Measurements from ENCODE around the genes ATRIP, TMEM89, ARIH2 and USP19.

- RRBS = no CpG with 5 or more reads among the region's 19 CpGs
Observed at GRCh38 chr3:48420513-48421136, 9.3 kb downstream of the PLXNB1 start.

GRCh38 chr3:48423344-48423730 is 6.5 kb downstream of the PLXNB1 start:
- RRBS = 93% methylated on average over 4 of the region's 15 CpGs

GRCh38 chr3:48445941-48447270 is at the start of gene ATRIP:
Gene ATRIP, plus strand, starts transcription at chr3:48446737.
- RRBS = 1% methylated on average over 33 of the region's 102 CpGs

DNA sequence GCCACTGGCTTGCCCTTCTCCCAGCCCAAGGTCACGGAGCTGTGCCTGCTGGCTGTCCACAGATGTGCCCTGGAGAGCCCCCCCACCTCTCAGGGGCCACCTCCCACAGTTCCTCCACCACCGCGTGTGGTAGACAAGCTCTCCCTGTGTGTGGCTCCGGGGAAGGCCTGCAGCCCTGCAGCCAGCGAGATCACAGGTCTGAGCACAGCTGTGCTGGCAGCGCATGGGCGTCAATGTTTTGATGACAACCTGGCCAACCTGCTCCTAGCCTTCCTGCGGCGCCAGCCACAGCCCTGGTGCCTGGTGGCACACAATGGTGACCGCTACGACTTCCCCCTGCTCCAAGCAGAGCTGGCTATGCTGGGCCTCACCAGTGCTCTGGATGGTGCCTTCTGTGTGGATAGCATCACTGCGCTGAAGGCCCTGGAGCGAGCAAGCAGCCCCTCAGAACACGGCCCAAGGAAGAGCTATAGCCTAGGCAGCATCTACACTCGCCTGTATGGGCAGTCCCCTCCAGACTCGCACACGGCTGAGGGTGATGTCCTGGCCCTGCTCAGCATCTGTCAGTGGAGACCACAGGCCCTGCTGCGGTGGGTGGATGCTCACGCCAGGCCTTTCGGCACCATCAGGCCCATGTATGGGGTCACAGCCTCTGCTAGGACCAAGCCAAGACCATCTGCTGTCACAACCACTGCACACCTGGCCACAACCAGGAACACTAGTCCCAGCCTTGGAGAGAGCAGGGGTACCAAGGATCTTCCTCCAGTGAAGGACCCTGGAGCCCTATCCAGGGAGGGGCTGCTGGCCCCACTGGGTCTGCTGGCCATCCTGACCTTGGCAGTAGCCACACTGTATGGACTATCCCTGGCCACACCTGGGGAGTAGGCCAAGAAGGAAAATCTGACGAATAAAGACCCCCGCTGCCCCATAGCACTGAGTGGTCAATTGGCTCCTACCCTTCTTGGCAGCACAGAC is 973 bp downstream of the TREX1 start:
- RRBS = no CpG with 5 or more reads among the region's 22 CpGs

GRCh38 chr3:48479109-48479818 is 13.2 kb downstream of the TREX1 start:
- RRBS = 2% methylated on average over 2 of the region's 17 CpGs

DNA sequence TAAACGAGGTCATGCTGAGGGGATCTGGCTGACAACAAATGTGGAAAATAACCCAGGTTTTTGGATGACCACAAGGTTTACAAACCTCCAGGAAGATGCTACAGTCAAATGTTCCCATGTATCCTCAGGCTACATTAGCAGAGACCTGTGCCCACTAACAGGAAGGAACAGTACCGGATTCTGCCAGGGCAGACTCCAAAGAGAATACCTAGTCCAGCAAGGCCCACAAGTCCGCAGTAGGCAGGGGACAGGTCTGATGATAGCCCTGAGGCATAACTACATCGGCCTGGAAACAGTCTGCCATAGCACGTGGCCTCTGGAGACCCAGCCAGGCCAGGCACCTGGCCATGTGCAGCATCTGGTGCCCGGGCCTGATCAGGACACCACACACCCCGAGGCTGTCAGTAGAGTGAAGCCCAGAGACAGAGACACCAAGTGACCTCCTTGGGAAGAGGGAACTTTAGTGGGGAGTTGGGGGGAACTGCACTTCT is 1.4 kb downstream of the SHISA5 start:
- RRBS = no CpG with 5 or more reads among the region's 7 CpGs

DNA sequence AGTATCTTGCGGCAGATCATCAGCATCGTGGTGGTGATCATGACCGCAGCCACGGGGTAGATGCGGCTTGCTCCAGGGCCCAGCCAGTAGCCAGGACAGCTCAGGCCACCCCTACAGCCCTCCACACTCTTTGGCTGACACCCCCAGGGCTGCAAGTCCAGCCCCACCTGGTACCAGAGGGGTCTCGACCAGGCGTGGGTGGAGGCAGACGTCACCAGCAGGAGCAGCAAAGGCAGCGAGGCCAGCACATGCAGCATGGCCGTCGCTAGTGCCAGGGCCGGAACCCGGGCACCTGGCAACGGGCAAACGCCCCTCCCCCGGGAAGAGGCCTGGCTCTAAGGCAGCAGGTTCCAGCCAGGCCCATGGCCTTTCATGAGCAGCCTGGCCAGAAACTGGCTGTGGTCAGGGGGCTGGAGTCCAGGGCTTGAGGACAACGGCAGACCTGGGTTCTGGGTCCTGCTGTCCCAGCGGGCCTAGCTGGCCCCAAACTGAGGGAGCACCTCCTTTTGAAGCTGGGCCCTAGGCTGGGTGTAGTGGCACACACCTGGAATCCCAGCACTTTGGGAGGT is at the start of gene TMEM89:
TMEM89 (minus strand) TSS at position 270 of the 569 bp plus-strand sequence.
- RRBS = no CpG with 5 or more reads among the region's 18 CpGs

GRCh38 chr3:48634487-48635352 is 541 bp downstream of the SLC26A6 start:
- RRBS = 1% methylated on average over 18 of the region's 48 CpGs

GRCh38 chr3:48661574-48662536 is 831 bp downstream of the CELSR3 start:
- RRBS = 6% methylated on average over 52 of the region's 82 CpGs

GRCh38 chr3:48692312-48692733 is 6.6 kb upstream of the NCKIPSD start:
- RRBS = no CpG with 5 or more reads among the region's 1 CpG

GRCh38 chr3:48739011-48739825 is 22.2 kb upstream of the IP6K2 start:
- RRBS = no CpG with 5 or more reads among the region's 13 CpGs

GRCh38 chr3:48918565-48919372 is at the start of gene ARIH2:
Gene ARIH2, plus strand, starts transcription at chr3:48918842.
- RRBS = 2% methylated on average over 60 of the region's 101 CpGs

GRCh38 chr3:48952302-48952897 is 33.8 kb downstream of the ARIH2 start:
- RRBS = no CpG with 5 or more reads among the region's 1 CpG

DNA sequence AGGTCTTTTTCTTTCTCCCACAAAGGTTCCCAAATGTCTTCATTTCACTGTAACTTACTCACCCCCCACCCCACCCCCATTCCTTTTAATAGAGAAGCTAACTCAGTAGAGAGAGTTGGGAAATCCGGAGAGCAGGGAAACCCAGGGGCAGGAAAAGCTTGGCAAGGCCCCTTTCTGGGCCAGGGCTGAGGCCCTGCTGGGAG is 1.5 kb upstream of the DALRD3 start:
- RRBS = no CpG with 5 or more reads among the region's 1 CpG

- RRBS = no CpG with 5 or more reads among the region's 2 CpGs
Observed at GRCh38 chr3:49063150-49063632, 30.7 kb downstream of the QRICH1 start.

- RRBS = no CpG with 5 or more reads among the region's 6 CpGs
Observed at GRCh38 chr3:49069328-49069875, 24.5 kb downstream of the QRICH1 start.

DNA sequence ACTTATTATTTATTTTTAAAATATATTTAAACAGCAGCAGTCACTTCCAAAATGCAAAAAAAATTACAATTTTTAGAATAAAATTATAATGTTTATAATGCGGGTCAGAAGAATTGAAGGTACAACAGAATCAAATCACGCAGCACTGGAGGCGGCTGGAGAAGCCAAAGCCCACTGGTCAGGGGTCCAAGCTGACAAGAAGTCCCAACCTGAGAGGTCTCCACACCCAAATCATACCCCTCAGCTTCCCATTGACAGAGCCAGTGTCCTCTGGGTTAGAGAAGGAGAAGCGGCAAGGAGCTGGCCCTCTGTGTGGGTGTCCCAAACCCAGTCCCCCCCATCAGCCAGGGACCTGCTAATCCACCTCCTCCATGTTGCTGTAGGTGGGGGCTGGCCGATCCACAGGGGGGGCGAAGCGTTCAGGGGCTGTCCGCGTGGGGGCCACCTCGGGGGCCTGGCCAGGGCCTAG is 3.5 kb upstream of the QARS1 start:
- RRBS = no CpG with 5 or more reads among the region's 10 CpGs

DNA sequence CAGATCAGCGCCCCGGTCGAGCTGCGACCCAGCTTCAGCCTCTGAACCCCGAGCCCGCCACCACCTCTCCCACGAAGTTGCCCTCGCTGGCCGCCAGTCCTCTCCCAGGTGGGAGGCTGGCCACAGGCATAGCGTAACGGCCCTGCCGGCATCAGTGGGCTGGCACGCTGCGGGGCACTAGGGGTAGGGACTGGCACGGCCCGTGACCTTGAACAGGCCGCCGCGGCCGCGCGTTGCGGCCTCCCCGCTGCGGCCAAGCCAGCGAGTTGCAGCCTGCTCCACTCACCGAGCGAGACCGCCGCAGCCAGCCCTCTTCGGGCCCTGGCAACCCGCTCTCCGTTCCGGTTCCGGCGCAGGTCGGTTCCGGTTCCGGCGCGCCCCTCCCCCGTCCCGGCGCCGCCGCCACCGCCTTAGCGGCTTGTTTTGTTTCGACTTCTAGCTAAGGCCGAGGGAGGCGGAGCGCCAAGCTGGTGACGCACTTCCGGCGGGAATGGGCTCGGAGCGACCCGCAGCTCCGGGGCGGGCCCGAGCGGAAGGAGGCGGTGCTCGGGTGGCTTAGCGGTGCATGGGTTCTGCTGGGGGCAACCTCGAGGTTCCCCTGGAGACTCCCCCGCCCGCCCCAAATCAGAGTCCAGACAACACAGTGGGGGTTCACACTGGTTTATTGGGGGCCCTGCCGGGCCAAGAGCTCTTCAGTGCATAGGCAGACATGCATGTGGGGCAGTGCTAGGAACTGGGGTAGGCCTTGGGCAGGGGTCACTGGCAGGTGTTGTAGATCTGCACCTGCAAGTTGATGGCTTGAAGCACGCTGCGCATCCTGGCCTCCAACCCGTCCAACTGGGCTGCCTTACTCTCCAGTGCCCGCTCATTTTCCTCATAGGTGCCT is at the start of gene USP19:
USP19 (minus strand) TSS at position 354 of the 886 bp plus-strand sequence.
- RRBS = 2% methylated on average over 16 of the region's 73 CpGs

DNA sequence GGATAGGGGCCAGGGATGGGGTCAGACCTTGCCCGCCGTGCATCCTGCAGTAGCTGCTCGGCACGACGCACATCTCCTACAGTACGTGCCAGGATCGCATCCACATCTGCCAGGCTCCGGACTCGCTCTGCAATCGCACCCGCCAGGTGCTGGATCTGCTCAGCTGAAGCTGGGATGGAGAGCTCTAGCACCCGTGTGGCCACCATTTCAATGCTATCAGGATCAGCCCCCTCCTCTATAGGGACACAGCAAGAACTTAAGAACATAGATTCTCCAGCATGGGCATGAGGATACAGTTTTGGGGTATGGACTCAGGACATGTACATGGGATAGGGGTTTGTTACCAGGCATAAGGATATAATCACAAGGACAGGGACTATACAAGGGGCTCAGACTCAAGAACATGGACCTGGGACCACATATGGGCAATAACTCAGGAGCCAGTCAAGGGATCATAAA is 1.5 kb upstream of the USP19 start:
- RRBS = no CpG with 5 or more reads among the region's 12 CpGs

DNA sequence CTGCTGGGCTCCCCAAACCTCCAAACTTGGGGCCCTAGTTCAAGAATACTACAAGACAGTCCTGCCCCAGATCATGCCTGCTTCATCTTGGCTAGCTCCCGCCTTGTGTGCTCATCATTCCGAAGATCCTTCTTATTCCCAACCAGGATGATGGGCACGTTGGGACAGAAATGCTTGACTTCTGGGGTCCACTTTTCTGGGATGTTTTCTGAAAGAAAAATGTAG is 4.2 kb upstream of the GPX1 start:
- RRBS = no CpG with 5 or more reads among the region's 3 CpGs

Measured in mononuclear cell (primary cell).